HT-29 (cell line): ENCODE results near the genes C18orf54 and DYNAP.

DNA sequence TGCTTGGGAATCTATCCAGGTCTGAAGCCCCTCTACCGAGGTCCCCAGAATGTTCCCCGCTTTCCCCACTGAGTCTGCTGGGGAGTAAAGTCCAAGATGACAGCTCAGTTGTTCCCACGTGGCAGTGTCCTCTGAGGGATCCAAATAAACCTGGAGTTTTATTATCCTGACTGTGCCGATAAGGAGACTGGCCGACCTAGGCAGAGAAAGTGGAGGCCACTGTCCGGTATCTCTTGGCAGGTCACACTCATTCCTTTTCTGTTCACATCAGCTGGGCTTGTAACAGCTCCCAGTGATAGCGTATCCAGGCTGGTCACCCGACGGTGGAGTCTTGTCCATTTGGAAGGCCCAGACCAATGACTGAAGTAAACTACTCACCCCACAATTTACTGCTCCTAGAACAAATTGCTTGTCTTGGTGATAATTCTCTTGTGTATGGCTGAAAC is 22.4 kb upstream of the RPL17 start:
- RAMPAGE, long total RNA, result no peak

- RAMPAGE, long total RNA, result no peak
Measured at GRCh38 chr18:49859002-49859587, 45.8 kb upstream of the ACAA2 start.

DNA sequence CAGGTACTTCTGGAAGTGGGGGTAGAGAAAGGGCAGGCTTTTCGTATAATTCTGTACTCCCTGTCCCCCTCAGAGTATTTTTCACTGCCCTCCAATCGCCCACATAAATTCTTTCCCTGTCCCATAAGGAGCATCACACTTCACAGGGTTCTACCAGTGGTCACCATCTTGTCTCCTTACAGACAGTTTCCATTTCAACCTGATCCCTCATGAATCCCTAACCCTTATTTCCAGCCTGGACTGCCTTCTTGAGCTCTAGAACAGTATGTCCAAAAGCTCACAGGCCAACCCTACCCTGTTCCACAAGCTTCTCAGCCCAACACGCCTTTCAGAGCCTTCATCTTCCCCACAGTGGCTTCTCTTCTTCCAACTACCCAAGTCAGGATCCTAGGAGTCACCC is 48.1 kb downstream of the MYO5B start:
- RAMPAGE, long total RNA, result no peak

GRCh38 chr18:50559083-50559316 is 887 bp upstream of the MAPK4 start:
- RAMPAGE, long total RNA, result no peak

DNA sequence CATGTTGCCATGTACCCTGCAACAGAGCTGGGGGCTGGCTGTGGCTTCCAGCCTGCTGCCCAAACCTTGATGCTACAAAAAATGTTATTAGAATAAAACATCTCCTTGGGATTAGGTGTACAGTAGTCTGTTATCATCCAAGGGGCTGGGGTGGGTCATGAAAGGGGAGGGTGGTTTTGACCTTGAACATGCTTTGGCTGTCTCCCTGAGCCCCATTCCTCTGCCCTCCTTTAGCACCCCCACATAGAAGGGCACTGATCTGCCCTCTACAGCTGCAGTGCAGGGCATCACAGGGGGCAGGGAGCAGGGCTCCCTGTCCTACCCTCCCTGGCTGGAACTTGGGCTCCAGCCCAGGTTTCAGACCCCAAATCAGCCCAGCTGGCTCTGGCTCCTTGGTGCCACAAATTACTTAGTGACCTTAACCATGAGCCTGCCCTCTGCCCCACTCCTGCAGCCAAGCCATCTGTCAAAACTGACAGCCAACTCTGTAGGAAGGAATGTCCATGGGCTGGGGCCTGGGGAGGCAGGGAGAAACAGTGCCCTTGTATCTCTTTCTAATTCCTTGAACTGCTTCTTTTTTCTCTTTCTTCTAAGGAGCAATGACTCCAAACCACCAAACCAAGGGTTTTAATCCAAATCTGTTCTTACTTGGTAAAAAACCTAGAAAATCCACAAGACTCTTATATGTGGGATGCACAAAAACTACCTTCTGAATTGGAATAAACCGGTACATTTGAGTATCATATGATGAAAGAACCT is 105.7 kb downstream of the MAPK4 start:
- RAMPAGE, long total RNA, result no peak

- RAMPAGE, long total RNA, result no peak
Measured at GRCh38 chr18:50816696-50817213, 3.1 kb downstream of the MRO start.

DNA sequence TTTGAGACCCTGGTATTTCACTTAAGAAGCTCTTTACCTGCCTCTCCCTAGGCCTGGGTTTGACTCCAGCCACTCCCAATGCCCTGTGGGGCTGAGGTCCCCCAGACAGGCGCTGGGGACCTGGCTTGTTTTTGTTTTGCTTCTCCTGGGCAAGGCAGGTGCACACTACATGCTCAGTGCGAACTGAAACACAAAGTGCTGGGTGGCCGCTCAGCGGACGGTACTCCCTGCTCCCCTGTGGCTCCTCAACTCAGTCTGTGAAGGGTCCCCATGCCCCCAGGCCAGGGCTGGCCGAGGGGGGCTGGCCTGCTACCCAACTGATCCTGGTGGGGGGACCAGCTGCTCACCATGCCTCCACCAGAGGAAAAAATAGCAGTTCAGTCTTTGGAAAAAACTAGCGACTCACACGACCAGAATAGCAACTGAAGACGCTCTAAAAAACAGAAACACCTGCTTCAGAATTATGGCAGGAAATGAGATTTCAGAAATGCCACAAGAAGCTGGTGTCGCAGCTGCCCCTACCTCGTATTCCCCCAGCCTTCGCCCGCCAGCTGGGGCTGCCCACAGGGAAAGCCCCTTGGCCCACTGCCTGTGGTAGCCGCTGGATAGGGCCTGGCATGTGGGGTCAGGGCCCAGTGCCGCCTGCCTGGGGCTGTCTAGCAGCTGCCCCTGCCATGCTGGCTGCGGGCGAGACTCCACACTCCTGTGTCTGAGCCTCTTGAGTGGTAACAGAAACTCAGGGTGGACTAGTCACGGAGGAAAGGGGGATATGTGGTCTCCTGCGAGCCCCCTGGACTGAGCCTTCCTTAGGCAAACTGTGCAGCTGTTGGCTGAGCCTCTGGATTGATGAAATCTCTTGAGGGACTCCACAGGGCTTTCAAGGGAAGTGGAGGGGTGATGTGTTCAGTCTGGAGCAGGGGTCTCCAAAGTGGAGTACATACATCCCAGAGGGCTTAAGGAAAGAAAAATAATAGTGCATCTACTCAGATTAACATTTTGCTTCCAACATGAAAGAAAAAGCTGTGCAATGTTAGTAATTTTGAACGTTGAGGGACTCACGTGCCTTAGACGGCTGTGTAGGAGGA is 43.6 kb downstream of the MEX3C start:
- RAMPAGE, long total RNA, result no peak

GRCh38 chr18:51194462-51195059 is 2.9 kb downstream of the MEX3C start:
- RAMPAGE, long total RNA, result no peak

- RAMPAGE, long total RNA, result no peak
Measured at GRCh38 chr18:51211738-51212204, 14.3 kb upstream of the MEX3C start.

GRCh38 chr18:54293693-54294170 is 24.4 kb downstream of the POLI start:
- RAMPAGE, long total RNA, result no peak

- RAMPAGE, long total RNA, result no peak
Measured at GRCh38 chr18:54357742-54358753, at the start of gene C18orf54. C18orf54 (plus strand) TSS chr18:54357906.

DNA sequence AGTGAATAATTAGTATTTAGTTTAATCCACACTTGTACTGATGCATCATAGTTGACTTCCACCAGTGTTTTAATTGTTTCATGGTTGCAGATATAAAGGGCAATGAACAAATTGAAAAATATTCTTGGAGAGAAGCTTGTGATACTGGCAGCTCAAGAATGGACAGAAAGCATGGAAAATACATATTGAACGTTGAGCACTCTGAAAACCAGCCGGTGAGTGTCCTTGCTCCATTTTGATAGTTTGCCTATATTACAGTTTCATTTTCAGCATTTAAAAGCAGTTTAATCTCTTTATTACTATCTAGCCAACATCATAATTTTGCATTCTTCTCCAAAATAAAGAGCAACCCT is at the start of gene DYNAP:
DYNAP (plus strand) TSS at position 121 of the 353 bp plus-strand sequence.
- RAMPAGE, long total RNA, result no peak

DNA sequence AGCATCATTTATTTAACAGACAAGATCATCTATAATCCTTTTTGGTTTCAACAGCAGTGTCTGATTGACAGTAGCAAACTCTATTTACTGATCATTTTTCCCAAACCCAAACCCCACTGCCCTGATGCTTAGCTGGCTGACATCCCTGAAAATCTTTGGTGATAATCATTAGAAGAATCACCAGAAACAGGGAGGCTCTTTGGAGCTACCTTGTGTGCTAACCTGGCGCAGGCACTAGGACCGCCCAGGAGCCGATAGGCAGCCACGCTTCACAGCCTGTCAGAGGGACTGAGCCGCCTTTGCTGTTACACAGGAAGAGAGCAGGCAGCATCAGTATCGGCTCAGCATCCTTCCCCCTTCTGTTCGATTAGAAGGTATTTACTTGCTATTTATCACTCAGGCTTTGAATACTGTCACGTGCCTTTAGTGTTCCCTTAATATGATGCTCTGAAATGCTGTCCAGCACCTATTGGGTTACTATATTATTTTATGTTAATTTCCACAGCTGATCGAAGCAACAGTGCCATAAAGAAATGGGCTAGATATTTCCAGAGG is 110.6 kb upstream of the RAB27B start:
- RAMPAGE, long total RNA, result no peak

GRCh38 chr18:54833561-54833950 is 5.3 kb downstream of the RAB27B start:
- RAMPAGE, long total RNA, result no peak

DNA sequence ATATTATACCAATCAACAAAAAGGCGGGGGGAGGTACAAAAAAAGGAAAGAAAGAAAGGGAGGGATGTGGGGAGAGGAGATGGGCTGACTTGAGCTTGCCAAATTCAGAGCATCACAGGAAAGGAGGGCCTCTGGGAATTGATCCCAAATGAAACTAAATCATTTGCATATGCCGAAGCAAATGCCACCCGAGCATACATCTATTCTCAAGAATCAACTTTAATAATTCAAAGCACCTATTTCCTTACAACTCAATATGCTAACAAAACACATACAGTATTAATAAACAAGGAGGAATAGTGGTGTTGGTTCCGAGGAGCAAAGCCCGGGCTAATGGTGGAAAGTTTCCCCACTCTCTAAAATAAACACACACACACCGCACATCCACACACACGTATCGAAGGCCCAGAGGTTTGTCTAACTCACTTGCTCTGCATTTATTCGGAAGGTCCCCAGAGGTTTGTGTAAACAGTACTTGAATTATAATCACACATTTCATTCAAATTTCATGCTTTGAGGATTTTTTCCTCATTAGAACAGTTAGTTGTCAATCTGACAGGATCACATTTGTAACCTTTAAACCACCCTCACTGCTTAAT is 264.8 kb downstream of the TCF4 start:
- RAMPAGE, long total RNA, result no peak

DNA sequence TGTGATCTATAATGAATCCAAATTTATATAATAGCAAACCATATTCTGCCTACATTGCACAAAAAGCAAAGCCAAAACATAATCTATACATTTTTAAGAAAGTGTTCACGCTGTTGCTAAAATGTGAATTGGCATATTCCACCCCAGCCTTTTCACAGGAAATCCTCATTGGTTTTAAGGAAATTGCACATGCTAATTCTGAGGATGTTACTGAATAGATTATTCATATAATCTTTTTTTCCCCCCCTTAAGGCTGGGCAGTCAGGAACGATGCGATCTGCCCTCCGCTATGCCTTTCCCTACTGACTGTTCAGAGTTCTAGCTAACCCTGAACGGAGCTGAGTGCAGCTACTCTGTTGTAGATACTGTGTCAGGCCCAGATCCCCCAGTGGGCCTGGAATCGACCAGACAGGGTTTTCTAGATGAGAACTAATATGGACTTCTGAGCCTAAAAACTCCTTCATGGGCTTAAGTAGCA is 192.3 kb downstream of the TCF4 start:
- RAMPAGE, long total RNA, result no peak

DNA sequence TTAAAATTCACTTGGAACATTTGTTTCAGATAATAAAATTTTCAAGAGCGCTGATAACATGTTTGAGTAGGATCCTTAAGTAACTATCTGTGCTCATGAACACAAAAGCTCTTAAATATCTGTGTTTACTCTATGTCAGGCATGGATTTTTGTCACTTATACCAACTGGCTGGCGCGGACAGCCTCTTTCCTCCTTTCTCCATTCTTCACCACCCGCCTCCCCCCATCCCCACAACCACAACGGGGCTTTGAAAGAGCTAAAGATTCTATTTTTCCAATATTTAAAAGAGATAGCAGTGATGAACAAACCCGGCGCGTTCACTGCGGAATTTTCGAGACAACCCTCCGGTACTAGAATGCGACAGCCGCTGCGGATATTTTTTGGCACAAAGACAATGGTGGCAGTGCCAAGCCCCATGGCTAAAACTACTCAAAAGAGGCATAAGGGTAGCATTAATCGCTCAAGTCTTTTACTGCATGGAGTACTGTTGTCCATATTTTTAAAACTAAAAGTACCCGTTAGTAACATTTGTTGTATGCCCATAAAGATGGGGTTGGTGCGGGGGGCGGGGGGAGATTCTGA is 181.4 kb downstream of the TCF4 start:
- RAMPAGE, long total RNA, result no peak

DNA sequence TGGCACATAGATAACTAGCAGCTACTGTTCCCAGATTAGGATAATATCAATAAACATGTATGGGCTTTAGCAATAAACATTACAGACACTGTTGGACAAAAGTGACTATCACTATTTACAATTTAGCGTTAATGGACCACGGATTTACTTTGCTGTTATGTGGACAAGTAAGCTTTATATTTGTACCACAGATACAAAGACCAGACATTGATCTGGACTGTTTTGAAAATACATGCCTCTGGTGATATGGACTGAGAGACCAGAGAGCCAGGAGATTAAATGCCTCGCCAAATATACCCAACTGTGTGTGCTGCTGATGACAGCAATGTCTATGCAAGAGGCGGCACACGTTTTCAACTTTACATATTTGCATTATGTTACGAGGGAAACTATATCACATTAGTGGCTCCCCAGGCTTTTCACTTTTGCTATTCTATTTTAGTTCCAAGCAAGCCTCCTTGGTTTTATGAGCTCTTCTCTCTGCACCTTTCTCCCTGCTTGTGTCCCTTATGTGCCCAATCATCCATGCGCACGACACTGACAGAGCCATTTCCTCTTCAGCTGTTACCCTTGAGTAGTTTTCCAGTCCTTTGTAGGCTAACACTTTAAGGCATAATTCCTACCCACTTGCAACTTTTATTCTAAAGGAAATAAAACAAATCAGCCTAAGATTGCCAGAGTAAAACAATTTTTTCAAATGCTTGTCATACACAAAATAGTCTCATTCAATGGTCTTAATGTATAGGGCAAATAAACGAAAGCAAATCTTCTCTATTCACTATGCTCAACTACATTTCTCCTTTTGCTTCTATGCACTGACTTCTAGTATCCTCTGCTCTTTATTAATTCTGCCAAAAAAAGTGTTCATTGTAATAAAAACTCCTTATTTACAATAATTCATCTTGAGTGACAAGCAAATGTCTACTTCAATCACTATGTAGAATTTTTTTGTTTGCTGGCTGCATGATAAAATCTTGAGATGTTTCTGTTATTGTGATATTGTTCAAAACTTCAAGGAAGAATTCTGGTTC is 154.3 kb downstream of the TCF4 start:
- RAMPAGE, long total RNA, result no peak

GRCh38 chr18:55501390-55501923 is 86.5 kb downstream of the TCF4 start:
- RAMPAGE, long total RNA, result no peak

DNA sequence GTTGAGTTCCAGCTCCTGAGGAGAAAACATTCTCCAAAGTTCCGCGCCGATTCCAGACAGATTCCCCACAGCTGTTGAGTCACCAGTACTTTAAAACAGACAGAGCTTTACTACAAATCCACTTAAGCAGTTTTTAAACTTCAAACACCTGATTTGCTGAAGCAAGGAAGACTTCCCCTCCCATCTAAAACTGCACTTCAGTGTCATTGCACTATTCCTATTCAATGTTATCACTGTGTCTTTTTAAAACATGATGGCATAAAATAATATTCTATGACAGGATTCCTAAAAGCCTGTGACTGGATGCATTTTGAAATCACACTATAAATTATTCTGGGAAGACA is 41.0 kb downstream of the TCF4 start:
- RAMPAGE, long total RNA, result no peak